ENCODE measurements around a stretch of chr14.

DNA sequence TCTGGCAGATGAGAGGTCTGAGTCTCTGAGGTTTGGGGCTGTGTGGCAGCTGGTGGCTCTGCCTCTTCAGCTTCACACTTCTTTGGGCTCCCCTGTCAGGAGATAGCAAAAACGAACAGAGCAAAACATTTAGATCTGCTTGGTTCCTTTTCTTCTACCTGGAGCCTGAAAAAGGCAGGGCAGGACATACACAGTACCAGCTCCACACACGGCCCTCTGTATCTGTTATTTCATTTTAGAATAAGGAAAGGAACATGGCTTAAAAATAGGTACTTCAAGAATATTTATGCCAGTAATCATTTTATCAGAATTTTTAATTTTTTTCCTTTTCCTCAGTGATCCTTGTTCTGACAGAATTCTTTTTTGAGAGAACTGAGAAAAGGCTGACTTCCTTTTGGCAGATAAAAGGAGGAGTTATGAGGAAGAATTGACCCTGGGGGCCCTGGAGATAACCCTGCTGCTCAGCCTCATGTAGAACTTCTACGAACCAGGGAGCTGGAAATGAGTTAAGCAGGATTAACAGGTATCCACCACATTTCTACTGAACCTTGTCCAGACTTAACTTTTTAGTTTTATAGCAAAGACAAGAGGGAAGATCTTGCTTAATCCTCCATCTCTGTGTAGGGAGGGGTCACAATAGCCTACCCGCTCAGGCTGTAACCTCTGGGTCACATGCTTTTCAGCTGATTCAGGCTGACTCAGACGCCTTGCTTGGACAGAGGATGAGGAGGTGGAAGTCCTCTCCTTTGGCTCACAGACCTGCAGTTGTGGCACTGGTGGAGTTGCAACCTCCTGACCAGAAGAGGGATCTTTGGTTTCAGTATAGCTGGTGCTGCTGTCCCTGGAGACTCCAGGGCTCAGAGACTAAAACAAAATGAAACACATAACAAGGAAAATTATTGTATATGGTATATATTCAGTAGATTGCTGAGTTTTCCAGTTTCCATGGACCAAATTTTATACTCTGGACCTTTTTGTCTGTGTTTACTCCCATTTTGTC, 16.5 kb downstream of the ACIN1 start:
- PRO-cap = no peak

DNA sequence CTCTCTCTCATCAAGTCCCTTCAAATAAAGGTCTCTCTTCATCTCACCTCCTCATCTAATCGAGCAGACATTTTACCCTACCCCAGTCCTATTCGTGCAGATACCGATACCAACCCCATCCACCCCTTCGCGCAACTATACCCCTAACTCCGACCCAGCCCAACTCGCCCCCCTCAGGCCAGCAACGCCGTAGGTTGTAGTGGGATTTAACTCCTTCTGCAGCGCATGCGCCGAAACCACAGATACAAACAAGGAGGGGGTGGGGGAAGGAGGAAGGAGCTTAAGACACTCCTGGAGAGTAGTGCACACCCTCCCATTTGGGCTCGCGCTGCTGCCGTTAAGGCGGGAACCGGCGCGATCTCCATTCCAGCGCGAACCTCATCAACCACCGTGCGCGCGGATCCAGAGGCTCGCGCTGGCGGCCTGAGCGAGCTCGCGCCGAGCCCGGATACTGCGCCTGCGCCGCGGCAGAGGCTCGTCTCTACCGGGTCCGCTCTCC, 441 bp downstream of the ACIN1 start:
- PRO-cap = unidirectional peak, plus-strand start at position 251 of the sequence

GRCh38 chr14:23119996-23120451, 969 bp upstream of the CEBPE start:
- PRO-cap = no peak

DNA sequence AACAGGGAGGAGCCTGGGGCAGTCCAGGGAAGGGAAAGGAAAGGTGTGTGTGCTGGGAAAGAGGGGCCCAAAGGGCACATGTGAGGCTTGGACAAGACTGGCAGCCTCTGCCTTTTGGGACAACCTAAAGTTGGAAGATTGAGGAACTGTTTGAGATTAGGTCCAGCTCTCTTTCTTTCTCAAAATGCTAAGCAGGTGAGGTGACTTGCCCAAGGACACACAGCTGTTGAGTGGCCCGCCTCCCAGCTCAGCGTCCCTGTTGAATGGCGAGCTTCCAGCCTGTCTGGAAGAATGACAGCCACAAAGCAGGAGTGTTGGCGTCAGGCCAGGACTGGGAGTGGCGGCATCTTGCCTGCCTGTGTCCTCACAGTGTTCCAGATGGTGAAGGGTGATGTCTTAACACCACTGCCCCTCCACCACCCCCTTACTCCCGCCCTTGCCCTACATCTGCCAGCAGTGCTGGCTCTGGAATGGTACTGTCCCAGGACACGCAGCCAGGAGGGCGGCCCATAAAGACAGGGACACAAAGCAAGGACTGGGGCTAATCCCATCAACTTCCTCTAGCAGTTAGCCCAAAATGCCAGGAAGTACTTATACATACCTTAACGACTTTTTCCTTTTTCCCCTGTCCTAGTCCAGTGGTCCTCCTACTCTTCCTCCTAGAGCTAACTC, 4.4 kb upstream of the CEBPE start:
- PRO-cap = no peak

GRCh38 chr14:23126330-23127306, 7.6 kb upstream of the CEBPE start:
- PRO-cap = no peak

- PRO-cap = no peak
Measured at GRCh38 chr14:23145582-23146186, 26.6 kb upstream of the CEBPE start.

DNA sequence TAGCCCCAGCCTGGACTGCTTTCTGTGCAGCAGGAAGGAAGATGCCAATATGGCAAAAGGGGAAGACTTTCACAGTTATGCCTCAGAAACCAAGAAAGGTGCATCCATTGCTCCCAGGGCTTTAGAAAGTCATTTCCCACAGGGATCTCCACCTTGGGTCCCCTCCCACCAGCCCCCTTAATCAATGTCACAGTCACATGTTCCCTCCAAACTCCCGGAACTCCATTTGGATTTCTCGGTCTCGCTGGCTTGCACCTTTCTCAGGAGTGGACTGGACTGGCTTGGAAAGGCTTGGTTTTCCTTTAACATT, 30.0 kb downstream of the SLC7A8 start:
- PRO-cap = no peak

- PRO-cap = no peak
Measured at GRCh38 chr14:23177112-23177602, 6.3 kb downstream of the SLC7A8 start.

DNA sequence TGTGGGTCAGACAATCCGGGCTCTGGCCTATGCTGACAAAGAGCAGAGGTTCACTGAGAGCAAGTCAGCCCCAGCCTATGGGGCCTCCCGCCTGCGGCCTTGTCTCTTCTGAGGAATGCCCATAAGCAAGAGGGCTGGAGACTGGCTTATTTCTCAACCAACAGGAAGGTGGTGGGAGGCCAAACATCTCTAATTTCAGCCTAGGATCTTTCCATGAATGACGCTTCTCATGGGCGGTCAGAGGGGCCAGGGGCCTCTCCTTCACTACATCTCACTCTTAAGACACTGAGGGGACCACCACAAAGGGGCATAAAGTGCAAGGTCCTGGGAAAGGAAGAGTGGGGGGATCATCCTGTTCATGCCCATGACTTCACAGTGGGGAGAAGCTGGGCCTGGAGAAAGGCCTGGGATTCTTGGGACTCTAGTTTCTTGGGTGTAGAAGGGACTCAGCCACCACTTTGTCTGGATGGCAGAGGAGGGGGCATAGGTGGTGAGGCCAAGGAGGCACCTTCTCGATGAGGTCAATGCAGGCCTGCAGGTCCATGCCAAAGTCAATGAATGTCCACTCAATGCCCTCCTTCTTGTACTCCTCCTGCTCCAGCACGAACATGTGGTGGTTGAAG, 8.2 kb downstream of the MYH6 start:
- PRO-cap = no peak

DNA sequence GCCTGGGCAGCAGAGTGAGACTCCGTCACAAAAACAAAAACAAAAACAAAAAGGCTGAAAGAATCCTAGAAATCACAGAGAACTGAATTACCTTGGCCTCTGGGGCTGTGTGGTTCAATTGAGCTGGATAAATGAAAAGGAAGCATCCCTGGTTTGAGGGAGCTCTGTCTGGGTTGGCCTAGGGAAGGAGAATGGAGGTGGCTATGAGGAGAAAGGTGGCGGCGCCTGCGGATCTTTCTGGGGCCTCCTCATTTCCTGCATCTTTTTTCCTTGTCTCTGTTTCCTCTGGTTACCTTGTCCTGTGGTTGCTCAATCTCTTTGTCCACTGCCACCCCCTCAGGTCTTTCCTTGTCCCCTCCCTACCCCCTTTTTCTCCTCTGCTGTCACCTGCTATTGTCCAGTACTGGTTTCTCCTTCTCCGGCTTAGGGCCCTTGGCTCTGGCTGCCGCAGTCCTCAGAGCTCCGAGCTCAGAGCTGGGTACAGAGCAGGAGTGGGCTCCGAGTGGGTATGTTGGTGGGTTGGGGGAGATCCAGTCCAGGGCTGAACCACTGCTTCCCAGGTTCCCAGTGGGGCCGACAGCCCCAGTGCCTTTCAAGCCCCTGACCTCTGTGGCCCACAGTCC, 3.2 kb upstream of the MYH6 start:
- PRO-cap = no peak

- PRO-cap = no peak
Measured at GRCh38 chr14:23487065-23487672, 17.7 kb downstream of the NGDN start.

DNA sequence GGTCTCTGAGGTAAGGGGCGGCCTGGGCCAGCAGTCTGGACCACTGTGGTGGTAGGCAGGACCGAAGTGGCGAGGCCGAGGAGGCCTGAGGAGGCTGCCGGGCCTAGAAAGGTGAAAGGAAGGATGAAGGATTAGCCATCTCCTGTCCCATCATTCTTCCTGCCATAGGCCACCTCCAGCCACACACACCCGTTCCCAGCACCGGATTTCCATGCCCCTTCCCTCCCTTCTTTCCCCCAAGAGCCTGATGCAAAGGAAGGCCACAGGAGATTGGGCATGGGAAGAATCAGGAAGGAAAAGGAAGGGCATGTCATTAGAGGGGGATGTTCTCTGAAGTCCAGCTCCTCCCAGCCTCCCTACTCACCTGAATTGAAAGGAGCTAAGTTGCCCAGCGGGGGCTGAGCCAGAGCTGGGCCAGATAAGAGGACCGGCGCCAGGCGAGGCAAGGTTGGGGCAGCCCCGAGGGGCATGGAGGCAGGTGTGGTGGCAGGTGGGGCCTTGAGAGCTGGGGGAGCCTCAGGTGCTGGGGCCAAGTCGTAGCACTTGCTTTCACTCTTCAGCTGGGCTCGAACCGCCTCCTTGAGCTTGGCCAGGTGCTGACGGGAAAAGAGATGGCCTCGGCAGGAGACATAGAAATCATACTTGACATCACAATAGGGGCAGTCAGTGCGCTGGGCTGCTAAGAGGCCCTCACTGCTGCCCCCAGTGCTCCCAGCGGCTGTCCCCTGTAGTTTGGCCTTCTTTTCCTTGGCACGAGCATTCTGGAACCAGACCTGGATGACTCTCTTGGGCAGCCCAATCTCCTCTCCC, 28.5 kb downstream of the ZFHX2 start:
- PRO-cap = no peak

DNA sequence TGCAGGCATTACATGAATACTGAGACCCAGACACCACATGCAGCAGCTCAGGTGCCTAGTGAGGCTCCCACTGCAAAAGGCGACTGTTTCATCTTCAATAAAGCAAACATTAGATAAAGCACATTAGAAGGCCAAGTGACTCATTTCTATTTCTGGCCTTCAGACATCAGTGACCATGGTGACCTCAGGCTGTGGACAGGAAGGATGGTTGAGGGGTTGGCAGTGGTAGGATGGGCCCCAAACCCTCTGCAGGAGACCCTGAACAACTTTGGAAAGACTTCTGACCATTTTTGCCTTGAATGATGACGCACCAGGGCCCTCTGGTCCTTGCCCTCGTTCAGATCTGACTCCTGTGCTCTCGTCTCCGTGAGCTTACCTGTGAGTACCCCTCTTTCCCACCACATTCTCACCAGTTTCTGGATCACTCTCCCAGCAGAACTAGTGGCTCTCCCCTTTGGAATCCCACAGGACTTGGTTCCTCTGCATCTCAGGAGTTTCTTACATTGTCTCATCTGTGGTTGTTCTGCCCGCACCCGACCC, 23.9 kb upstream of the JPH4 start:
- PRO-cap = no peak

DNA sequence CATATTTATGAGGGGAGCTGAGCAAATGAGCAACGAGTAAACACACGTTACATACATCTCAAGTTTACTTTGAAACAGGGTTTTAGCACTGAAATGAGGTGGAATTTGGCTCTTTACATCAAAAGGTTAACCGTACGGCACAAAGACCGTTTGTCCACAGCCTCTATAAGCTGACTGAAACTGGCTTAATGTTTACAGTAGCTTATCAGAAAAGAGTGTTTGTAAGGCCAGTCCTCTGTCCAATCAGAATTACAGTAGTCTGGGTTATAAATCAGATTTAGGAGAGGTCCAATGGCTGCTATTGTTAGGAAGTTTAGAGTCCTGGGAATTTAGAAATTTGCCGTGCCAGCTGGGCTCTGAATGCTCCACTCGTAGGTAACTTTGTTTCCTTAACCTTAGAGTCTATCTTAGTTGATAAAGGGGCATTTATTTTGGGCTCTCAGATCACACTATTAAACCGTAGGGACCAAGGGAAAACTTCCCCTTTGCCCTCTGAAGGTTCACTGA, 69.5 kb upstream of the DHRS4 start:
- PRO-cap = no peak

GRCh38 chr14:23935188-23935509, 18.4 kb upstream of the DHRS4 start:
- PRO-cap = no peak

DNA sequence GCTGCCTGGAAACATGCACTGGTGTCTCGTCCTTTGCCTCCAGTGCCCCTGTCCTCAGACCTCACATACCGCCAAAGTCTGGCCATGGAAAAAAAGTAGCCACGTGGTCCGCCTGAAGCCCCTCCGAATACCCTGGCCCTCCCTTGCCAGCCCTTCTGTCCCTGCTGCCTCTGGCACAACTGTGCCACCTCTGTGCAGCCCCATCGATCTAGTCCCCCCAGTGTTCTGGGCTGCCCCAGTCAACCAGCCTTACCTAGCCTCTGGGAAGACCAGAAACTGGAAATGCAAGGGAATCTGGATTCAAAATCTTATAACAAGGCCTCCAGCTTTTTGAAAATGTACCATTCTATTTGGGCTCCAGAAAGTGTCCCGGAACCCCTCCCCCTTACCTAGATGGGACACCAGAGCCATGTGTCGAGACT, 391 bp downstream of the DHRS4L2 start:
- PRO-cap = no peak

DNA sequence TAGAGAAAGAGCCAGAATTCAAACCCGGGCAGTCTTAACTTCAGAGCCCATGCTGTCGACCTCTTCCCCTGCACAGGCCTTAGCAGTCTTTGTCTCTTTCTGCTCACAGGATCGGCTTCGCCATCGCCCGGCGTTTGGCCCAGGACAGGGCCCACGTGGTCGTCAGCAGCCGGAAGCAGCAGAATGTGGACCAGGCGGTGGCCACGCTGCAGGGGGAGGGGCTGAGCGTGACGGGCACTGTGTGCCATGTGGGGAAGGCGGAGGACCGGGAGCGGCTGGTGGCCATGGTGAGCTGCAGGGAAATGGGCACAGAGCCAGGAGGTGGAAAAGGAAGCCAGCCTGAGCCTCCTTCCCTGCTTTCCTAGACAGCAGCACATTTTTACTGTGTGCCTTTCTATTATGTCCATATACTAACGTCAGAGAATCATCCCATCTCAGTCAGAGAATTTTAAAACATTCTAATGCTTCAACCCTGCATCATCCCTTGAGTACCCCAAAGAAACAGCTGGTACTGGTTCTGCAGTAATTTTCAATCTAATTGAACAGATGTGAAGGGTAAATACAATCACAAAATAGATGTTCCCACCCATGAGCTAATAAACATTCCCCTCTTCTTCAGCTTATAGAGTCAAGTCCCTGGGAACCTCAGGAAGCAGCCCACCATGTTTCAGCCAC, 1.5 kb downstream of the DHRS4L2 start:
- PRO-cap = no peak

GRCh38 chr14:24007300-24007743, 18.6 kb downstream of the DHRS4L2 start:
- PRO-cap = no peak

DNA sequence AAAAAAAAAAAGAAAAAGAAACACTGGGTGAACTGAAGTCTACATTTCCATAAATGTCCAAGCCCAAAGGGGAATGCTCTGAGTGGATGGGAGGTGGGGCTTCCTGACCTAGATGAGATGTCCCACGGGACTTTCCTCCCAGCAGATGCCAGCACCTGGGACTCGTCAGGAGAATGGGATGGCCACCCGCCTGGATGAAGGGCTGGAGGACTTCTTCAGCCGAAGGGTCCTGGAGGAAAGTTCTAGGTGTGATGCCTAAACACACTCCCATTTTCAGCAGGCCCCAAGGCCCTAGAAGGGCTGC, 7.3 kb upstream of the CPNE6 start:
- PRO-cap = no peak

GRCh38 chr14:24094892-24096078, 1.2 kb downstream of the PCK2 start:
- PRO-cap = no peak

Data from aorta (tissue), 1 donor.